Right ventricle myocardium (tissue), 1 donor: Measurements from ENCODE around the genes ACADL, SPAG16 and ATIC.

DNA sequence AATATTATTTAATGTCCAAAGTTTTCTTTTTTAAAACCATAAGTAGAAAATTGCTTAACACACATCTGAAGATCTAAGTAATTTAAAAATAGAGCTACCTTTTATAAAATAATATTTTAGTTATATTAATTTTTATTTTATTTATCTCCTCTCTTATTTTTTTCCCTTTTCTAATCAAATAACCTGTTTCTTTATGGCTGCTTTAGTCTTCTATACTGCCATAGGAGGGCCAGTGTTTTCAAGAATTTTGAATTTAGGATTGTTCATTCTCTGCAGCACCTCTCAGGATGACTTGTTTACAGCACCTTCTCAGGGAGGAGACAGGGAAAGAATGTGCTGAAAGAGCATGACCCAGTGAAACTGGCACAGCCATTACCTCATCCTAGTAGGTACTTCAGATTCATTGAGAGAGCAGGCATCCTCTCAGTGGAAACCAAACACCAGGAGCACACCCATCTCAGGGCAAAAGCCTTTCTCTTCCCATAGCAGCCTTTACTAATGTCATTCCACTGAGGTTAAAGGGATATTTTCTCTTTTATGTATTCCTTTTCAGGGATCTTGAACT is 2.4 kb downstream of the MAP2 start:
- PRO-cap, 2 experiments: no peak in any of the 2 experiments

- PRO-cap, 2 experiments: no peak in any of the 2 experiments
These were observed 76.9 kb upstream of the UNC80 start for GRCh38 chr2:209694597-209695253.

DNA sequence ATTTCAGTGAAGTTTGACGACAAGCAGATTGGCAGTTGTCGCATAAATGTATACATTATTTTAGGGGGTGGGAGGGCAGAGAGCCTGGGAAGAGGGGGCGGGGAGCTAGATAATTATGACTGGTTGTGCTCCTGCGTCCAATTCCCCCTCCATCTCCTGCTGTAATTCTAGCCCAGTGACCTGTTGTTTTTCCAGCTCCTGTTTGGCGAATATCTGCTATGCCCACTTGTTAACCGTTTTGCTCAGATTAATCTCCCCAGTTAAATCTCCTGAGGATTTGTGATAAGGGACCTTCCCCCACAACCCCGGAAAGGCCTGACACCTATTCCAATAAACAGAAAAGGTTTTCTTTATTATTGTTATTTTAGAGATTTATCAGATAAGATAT is 715 bp downstream of the UNC80 start:
- PRO-cap, 2 experiments: no peak in any of the 2 experiments

- PRO-cap, 2 experiments: no peak in any of the 2 experiments
These were observed 2.4 kb downstream of the RPE start for GRCh38 chr2:210004850-210005319.

GRCh38 chr2:210080106-210080824 is 77.8 kb downstream of the RPE start:
- PRO-cap, 2 experiments: no peak in any of the 2 experiments

DNA sequence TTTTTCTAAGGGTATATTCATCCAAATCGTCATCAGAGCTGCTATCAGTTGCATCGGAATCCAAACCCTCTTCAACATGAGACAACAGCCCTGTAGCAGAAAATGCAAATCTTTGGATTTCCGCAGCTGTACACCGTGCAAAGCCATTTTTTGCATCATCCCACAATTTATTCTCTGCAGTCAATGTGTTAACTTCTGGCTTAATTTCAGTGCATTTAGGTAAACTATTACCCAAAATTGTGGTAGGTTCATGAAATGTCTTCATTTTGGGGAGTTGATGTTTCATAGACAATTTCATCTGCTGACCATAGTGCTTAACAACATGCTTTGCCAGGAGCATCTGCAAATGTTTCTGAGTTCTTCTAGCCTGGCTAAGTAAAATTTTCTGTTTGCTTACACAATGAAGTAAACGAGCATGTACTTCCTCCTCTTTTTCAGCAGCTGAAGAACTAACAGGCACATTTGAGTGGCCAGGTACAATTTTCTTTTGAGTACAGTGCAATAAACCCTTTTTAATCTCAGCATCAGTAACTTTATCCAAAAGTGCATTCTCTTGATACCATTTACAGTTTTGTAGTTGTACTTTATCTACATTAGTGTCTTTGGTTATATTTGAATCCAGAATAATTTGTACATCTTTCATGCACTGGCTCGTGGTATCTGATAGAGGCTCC is 17.6 kb downstream of the KANSL1L start:
- PRO-cap, 2 experiments: no peak in any of the 2 experiments

DNA sequence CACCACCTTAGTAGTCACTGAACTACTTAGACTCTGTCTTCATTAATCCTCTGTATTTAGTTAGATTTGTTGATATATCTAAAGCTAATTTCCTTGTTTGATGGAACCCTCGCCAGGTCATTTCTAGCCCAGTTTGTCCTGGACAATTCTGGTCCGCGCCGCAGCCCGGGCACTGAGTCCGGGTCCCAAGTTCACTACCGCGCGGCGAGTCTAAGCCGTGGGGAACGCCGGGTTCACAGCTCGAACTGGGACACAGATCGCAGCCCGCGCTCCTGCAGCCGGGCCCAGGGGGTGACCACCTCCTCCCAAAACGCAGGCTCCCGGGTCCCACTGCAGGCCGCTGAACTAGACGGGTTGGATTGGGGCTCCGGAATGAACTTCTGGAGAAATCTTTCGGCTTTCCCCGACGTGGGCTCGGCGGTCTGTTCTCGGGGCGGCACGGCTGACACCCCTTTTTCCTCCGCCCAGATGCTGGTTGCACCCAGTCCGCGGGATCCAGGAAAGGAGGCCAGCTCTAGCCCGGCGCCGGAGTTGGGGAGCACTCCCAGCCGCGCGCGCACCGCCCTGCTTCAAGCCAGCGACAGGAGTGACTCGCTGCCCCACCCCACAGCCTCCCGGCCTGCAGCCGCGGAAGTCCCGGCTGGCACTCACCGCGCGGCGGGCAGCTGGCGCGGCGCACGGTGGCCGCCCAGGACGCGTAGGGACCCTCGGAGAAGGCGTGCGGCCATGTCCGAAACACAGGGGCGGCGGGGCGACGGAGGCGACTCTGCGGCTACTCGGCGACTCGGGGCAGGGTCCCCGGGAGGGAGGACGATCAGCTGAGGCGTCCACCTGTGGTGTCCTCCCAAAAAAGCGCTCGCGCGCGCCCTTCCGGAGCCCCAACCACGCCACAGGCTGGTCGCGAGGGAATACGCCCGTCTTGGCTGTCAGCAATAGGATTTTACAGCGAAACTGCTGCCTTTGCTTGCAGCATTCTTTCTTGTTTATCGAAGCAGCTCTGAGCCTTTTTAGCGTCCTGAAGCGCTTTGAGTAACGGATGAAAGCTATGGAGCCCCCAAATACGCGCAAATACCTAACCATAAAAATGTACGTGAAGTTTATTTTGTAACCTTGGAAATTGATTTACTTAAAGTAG is at the start of gene ACADL:
ACADL (minus strand) TSS at position 912 of the 1,135 bp plus-strand sequence.
- PRO-cap, 2 experiments: peak in 2 of 2 experiments; most common plus-strand start position 646 of the sequence (in 1); most common minus-strand start position 533 of the sequence (in 1)

DNA sequence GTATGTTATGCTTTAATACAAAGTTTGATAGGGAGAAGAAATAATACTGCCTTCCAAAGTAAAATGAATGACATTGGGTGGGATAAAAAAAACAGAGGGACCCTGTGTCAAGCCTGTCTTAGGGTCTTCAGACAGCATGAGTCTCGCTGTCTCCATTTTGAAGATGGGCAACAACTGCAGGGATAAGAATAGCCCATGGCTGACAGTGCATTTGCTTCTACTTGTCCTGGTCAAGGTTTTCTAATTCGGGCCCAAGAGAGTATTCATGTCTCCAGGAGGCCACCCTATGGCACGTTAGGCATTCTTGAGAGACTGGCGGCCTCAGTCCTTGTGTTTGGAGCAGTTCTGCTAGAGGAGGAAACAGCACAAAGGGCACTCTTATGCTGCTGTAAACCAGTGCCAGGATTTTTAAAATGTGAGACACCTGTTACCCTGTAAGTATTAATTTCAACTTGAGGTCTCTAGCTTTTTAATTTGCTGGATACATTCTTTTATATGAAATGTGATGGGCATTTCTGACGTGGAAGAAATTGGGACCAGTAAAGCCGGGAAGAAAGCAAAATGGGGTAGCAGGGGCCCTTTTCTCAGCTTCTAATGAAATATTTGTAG is 9.5 kb upstream of the MYL1 start:
- PRO-cap, 2 experiments: no peak in any of the 2 experiments

- PRO-cap, 2 experiments: no peak in any of the 2 experiments
These were observed 16.4 kb upstream of the CPS1 start for GRCh38 chr2:210540062-210540408.

- PRO-cap, 2 experiments: no peak in any of the 2 experiments
These were observed 11.4 kb upstream of the CPS1 start for GRCh38 chr2:210544975-210545456.

GRCh38 chr2:211454654-211455010 is 898.2 kb downstream of the CPS1 start:
- PRO-cap, 2 experiments: no peak in any of the 2 experiments

- PRO-cap, 2 experiments: no peak in any of the 2 experiments
These were observed 238.7 kb downstream of the IKZF2 start for GRCh38 chr2:212912633-212913190.

GRCh38 chr2:213021989-213022696 is 129.3 kb downstream of the IKZF2 start:
- PRO-cap, 2 experiments: no peak in any of the 2 experiments

DNA sequence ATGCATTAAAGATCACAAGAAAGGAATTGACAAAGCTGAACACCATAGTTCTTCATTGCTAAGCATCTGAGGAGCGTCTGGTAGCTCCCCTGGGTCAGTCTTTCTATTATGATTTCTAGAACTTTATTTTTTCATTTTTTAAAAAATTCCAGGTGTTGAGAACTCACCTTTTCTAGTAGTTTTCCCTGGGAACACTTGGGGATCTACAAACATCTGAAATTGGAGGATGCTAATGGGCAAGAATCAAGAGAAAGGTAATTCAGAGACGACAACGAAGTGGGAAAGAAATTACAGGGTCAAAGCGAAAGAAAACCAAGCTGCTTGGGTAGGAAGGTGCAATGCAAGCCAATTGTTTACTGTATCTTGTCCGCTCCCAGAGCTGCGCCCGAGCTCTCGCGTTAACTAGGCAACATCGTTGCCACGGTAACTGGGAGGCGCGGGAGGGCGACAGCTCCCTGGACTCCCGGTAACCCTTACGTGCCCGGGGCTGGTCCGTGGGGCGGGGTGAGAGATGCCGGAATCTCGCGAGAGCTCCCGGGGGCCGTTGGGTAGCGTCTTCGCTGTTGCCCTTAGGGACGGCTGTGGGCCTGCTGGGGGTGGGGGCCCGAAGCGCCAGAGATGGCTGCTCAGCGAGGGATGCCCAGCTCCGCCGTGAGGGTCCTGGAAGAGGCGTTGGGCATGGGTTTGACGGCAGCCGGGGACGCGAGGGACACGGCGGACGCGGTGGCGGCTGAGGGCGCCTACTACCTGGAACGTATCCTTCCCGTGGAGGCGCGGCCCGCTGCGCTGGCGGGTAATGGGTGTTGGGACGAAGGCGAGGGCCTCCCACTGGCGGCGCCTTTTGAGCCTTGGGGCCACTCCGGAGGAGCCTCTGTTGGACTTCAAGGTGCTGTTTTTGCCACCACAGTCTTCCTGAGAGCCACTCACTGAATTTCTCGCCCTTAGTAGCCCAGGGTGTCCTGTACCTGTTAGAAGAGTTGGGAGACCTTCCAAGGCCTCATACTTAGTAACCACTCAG is at the start of gene SPAG16:
SPAG16 (plus strand) TSS at position 599 of the 1,018 bp plus-strand sequence.
- PRO-cap, 2 experiments: peak in 2 of 2 experiments; most common plus-strand start position 572 of the sequence (in 1); most common minus-strand start position 395 of the sequence (in 2)

GRCh38 chr2:214211823-214212125 is 199.1 kb upstream of the VWC2L start:
- PRO-cap, 2 experiments: no peak in any of the 2 experiments

- PRO-cap, 2 experiments: peak in 2 of 2 experiments; most common plus-strand start chr2:215312062 (in 2); most common minus-strand start chr2:215311883 (in 1)
These were observed at the start of gene ATIC for GRCh38 chr2:215311588-215312820. Gene ATIC, plus strand, starts transcription at chr2:215312059.

GRCh38 chr2:215382014-215382530 is 53.8 kb downstream of the FN1 start:
- PRO-cap, 2 experiments: no peak in any of the 2 experiments

DNA sequence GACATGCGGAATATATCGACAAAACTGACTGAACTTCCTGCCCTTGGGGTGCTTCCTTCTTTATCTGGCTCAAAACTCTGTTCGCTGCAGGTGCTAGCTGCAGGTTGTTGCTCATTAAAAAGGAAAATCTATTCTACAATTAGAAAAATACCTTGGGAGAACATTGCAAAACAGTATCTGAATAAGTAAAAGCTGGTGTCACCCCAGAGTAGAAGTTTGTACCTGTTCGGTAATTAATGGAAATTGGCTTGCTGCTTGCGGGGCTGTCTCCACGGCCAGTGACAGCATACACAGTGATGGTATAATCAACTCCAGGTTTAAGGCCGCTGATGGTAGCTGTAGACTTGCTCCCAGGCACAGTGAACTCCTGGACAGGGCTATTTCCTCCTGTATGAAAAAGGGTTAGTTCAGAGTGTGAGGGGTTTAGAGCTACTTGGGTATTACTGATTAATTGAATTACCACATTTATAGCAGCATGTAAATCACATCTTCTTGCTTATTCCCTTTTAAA is 52.0 kb downstream of the FN1 start:
- PRO-cap, 2 experiments: no peak in any of the 2 experiments

- PRO-cap, 2 experiments: no peak in any of the 2 experiments
These were observed 47.7 kb downstream of the FN1 start for GRCh38 chr2:215388083-215388616.

GRCh38 chr2:215511651-215512304 is 75.9 kb upstream of the FN1 start:
- PRO-cap, 2 experiments: no peak in any of the 2 experiments